Placental epithelial cell (primary cell): ENCODE measurements around a stretch of chr12.

DNA sequence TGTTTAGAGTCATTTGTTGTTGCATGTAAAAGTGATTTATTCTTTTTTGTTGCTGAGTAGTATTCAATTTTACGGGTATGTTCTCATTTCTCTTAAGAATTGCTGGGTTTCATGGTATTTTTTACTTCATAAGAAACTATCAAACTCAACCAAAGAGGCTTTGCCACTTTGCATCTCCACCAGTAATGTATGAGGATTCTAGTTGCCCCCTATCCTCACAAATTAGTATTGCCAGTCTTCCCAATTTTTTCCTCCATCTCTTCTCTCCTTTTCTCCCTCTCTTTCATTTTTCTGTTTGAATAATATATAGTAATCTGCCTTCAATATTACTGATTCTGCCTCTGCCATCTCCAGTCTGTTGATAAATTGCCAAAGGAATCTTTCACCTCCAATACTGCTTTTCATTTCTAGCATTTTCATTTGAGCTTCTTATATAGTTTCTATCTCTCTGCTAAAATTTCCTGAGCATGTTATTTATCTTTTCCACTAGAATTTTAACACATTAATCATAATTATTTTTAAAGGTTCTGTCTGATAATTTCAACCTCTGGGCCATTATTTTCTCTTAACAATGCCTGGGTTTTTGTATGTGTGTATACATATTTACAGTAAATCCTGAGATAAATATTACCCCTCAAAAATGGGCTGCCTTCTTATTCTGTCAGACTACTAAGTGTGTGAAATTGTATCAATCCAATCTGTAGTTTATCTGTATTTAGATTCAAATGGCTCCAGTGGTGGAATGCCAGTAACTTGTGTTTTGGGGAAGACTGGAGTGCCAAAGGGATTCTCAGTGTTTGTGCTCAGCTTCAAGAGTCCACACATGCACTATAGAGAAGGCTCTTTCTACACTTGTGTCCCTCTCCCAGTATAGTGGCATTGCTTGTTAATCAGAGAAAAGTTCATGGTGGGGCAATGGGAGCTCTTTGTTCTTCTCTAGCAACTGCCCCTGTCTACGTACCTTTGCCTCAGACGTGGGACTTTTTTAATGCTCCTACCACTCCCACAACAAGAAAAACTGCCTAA lies 5.6 kb upstream of the SMIM10L1 start:
- CAGE, long polyA plus RNA, result no peak

DNA sequence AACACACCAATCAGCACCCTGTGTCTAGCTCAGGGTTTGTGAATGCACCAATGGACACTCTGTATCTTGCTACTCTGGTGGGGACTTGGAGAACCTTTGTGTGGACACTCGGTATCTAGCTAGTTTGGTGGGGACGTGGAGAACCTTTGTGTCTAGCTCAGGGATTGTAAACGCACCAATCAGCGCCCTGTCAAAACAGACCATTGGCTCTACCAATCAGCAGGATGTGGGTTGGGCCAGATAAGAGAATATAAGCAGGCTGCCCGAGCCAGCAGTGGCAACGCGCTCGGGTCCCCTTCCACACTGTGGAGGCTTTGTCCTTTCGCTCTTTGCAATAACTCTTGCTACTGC lies 101.7 kb upstream of the ETV6 start:
- CAGE, long polyA plus RNA, result no peak

DNA sequence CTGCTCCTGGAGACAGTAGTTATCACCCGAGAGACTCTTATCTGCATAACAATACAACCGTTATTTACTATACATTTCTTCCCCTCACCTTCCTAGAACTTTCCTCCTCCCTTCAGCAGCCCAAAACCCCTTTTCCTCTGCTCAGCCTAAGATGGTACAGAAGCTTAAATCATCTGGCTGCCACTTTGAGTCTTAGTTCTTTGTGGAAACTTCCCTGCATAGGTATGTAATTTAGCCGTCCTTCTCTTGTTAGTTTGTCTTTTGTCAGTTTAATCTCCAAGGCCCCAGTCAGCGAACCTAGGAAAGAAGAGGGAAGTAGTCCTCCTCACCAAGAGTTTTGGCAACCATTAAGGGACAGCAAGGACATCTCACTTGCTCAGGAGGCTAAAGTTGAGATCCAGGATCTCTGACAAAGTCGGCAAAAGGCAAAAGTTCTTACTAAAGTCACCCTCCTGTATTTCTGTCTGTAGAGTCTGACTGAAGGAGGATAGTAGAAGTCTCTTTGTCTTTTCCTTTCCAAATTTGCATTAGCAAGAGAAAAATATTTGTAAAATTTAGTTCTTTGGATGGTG lies 40.2 kb upstream of the ETV6 start:
- CAGE, long polyA plus RNA, result no peak

DNA sequence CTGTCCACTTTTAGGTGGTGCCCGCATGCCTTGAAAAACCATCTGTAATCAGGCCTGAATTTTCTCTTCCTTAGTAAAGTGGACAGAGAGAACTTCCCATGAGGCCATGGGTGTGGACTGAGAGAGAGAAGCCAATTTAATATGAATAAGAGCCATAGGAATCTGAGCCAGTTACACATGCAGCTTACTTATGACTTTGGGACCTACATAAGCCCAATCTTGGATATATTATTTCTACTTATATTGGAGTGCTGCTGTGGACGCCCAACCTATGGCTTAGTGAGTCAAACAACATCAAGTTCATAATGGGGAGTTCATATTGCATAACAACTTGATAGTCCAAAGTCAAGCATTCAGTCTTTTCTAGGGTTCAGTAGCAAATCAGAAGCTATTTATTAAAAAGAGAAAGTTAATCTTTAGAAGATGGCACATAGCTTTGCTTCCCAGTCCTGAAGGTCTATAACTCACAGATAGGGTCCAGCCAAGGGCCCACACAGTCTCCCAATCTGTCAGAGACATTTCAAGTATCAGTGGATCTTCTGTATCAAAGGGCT lies 11.0 kb upstream of the ETV6 start:
- CAGE, long polyA plus RNA, result no peak

DNA sequence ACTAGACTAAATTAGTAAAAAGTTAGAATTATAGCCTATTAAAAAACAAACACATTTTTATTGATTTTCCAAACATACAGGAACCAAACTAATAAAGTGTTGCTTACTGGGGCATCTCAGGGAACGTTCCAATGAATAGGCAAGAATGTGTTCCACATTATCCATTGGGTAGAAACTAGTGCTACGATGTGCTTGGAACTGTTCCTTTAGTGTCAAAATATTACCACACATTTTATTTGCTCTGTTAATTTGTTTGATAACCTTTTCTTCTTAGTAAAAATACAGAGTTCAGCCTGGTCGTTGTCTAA lies 5.9 kb downstream of the ETV6 start:
- CAGE, long polyA plus RNA, result no peak

DNA sequence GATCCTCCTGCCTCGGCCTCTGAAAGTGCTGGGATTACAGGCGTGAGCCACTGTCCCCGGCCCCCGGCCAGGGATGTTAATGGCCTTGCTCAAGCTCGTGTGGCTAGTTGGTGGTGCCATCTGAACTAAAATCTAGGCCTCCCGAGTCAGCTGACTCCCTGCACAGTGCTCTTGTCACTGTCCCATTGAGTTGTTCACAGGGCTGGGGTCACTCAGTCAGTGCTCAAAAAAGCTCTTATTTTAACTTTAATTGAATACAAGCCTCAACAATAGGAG lies 8.9 kb downstream of the ETV6 start:
- CAGE, long polyA plus RNA, result no peak

DNA sequence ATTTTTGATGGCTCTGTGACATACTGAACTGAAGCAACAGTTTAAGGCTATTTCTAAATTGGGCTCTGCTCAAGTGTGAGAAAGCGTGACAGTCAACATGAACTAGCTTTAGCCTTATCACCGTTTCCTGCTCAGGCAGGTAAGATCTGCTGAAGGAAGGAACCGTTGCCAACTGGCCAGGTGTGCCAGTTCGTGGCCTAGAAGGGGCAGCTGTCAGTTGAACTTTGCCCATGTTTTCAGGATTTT lies 79.5 kb downstream of the ETV6 start:
- CAGE, long polyA plus RNA, result no peak

GRCh38 chr12:11780888-11781174 lies 131.4 kb downstream of the ETV6 start:
- CAGE, long polyA plus RNA, result no peak

- CAGE, long polyA plus RNA, result no peak
These were observed 170.9 kb downstream of the ETV6 start for GRCh38 chr12:11820351-11820852.

DNA sequence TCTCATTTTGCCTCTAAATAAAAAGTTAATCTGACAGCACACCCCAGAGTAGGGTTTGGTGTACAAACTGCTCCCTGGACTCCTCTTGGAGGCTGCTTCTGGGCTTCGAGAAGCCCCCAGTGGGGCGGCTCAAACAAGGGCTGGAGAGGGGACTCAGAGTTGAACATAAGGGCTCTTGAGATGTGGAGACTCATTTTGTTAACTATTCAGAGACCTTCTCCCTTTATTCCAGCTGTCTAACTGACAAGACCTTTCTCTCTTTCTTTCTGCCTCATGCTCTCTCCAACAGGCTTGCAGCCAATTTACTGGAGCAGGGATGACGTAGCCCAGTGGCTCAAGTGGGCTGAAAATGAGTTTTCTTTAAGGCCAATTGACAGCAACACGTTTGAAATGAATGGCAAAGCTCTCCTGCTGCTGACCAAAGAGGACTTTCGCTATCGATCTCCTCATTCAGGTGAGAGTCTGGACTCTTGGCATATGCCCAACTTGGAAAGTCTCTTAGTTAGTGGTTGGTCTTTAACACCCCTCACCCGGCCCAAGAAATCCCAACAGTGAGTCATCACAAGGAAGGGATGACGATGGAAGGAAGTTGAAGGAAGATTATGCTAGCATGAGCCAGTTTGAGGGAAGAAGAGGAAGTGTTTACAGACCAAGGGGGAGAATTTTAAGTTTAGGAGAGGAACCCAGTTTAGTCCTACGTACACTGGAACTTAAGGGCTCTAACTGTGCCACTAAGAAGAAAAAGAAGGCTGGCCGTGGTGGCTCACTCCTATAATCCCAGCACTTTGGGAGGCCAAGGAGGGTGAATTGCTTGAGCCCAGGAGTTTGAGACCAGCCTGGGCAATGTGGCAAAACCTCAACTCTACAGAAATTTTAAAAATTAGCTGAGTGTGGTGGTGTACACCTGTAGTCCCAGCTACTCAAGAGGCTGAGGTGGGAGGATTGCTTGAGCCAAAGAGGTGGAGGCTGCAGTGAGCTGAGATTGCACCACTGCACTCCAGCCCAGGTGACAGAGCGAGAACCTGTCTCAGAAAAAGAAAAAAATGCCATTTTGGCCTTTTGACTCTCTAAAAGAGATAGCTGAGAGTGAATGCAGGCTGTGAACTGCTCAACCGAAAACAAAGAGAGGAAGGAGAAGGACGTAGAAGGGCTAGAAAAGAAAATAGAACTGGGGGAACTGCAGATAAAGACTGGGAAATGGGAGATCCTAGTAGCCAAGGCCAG lies 189.8 kb downstream of the ETV6 start:
- CAGE, long polyA plus RNA, result no peak

DNA sequence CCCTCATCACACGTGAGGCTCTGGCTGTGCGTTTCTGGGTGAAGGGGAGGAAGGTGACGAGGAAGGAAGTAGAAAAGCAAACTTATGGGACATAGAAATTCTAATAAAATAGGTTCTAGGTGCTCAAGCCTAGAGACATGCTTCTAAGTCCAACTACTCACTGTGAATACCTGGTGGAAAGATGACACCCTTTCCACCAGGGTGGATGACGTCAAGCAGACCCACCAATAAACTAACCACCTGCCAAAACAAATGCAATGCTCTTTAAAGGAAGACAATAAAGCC lies 43.0 kb upstream of the BCL2L14 start:
- CAGE, long polyA plus RNA, result no peak

- CAGE, long polyA plus RNA, result no peak
These were observed 17.3 kb downstream of the BCL2L14 start for GRCh38 chr12:12087879-12088511.

DNA sequence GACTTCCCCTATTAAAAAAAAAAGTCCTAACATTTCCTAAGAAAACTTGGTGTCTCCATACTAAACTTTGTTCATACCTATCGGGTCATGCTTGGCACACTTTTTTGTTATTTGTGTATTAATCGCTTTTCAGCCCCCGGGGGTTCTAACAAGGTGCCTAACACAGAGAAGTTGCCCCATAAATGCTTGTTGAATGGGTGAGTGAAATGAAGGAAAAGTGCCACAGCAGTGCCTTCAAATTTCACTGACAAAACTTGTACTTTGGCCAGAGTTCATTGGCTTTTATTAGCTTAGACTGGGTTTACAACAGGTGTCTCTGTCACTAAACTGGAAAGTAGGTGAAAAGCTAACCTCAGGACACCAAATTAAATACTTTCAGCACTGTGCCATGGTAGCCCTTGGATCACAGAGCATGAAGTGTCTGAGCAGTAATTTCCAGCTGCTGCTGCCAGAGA lies 41.6 kb upstream of the LRP6 start:
- CAGE, long polyA plus RNA, result no peak

DNA sequence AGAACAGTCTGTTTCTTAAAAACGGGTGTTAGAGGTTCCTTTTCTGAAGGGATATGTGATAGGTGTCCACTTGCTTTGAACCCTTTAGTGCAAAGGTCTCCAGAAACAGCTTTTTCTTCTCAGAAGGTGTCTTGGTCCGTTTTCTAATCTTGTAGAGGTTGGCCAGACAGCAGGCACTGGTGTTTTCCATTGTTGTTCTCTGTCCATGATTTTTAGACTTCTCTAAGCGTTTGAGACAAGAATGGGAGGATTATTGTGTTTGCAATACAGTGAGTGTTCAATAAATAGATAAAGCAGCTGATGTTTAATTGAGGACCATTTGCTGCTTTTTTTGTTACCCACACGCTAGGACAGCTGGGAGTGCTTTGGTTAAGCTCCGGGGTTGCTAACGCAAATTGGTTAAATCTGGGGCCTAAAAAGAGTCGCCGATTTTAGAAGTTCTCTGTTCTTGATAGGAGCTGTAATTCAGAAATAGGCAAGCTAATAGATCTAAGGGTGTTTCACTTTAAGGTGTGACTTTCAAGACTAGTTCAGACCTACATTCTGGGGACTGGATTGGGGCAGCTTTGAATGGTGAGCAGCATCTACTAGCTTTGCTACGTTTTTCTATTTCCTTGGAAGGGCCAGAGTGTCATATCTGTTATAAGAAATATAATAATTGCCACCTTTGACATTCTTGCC lies 1.1 kb downstream of the BORCS5 start:
- CAGE, long polyA plus RNA, result no peak

- CAGE, long polyA plus RNA, result no peak
These were observed 30.7 kb downstream of the BORCS5 start for GRCh38 chr12:12387489-12388010.

- CAGE, long polyA plus RNA, result no peak
These were observed 81.1 kb downstream of the DUSP16 start for GRCh38 chr12:12481436-12482127.

GRCh38 chr12:12506427-12507036 lies 56.1 kb downstream of the DUSP16 start:
- CAGE, long polyA plus RNA, result no peak

GRCh38 chr12:12520883-12521662 lies 41.6 kb downstream of the DUSP16 start:
- CAGE, long polyA plus RNA, result no peak

DNA sequence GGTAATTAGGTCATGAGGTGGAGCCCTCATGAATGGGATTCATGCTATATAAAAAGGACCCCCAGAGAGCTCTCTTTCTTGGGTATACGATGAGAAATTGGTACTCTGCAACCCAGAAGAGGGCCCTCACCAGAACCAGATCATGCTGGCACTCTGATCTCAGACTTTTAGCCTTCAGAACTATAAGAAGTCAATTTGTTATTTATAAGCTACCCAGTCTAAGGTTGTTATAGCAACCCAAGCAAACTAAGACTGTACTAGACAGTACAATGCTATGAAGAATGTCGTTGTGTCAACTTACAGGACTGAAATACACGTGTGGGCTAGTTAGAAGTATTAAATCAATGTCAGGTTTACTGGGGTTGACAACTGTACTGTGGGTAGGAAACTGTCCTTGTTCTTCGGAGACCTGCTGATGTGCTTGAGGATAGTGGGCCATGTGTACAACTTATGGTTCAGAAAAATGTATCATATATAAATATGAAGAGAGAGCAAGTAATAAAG lies 19.7 kb downstream of the DUSP16 start:
- CAGE, long polyA plus RNA, result no peak

DNA sequence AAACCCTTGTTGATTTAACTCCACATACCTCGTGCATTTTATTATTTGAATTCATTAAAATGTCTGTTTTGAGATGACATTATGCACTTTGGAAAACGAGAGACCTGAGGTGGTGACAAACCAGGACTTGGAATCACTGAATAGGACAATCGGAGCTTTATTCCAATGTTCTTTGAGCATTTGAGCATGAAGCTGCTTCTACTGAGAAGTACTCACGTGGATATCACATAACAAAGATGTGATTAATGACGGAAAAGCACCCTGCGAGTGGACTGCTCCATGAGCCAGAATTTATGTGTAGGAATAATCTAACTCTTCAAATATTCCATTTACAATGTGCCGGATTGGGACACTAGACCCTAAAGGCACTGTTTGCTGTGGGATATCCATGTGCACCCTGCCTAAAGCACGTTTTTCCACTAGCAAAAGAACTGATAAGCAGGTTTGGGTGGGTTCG lies 820 bp upstream of the DUSP16 start:
- CAGE, long polyA plus RNA, result no peak